Metastatic Breast Carcinoma in the Brain (tissue), 10 donors: ENCODE results near the genes MPHOSPH8 and FGF9.

DNA sequence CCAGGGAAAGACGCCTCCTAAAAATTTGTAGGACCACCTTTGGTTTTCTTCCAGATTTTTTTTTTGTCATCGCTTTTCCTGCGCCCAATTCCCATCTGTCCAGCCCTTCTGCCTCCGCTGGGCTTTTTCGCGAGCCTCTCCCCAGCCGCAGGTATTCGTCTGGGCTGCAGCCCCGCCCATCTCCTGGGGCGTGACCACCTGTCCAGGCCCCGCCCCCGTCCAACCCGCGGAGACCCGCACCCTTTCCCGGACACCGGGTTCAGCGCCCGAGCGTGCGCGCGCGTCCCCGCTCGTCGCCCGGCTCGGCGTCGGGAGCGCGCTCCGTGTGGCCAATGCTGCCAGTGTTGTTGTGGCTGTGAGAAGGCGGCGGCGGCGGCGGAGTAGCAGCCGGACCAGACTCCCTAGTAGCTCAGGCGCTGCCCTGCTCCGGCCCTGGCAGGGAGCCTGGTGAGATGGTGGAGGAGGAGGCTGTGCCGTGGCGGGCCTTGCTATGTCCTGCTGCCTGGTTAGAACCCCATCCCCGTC, 553.3 kb downstream of the TUBA3C start:
- PRO-cap, 10 experiments = no peak in any of the 10 experiments

GRCh38 chr13:18946749-18947167, 234.9 kb downstream of the TUBA3C start:
- PRO-cap, 10 experiments = no peak in any of the 10 experiments

DNA sequence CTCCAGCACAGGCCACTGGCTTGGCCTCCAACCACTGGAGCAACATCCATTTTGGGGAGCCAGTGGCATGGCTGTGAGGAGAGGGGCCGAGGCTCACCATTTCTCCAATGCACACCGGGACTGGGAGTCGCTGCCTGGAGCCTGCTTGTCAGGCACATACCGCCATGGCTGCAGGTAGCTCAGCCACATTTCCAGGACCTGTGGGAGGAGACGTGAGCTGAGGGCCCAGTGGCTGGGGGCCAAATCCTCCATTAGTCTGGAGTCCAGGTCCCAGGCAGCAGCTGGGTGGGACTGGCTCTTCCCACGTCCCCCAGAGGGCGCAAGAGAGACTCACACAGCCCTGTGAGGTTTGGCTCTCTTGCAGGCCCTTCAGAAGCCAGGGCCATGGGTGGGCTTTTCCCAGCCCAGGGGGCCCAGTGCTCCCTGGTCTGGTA, 27.6 kb downstream of the TUBA3C start:
- PRO-cap, 10 experiments = peak in 2 of 10 experiments; most common plus-strand start position 209 of the sequence (in 2)

DNA sequence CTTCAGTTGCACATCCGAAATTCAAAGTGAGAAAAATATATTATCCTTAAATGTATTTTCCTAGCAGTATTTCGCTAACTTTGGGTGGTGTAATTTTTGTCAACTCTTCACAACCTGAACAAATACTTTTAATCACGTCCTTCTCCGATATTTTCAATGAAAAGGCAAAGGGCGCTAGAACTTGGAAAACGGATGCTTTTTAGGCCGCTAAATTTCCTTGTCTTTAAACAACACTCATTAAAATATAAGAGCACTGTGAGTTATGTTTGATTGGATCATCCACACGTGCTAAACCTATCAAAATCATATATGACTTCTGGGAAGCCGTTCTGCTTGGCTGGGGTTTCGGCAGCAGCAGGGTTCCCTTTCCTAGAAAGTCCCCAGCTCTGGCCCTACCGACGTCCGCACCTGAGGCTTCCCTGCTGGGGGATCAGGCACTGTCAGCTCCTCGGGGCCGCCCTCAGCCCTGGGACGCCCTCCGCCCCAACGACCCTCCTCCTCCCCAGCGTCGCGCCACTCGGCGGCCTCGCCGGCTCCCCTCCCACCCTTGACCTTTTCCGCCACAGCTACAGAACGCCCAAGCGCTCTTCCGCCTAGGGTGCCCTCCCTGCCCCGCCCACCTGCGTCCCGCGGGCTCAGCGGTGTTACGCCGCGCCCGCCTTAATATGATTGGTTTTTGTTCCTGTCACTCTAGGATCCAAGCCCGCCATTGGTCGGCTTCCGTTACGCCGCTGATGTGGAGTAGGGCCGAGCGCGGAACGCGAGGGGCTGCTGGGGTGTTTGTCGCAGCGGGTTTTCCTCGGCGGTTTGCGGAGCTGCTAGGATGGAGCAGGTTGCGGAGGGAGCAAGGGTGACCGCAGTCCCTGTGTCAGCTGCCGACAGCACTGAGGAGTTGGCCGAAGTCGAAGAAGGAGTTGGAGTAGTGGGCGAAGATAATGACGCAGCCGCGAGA, at the start of gene MPHOSPH8:
MPHOSPH8 (plus strand) TSS at position 734 of the 952 bp plus-strand sequence.
- PRO-cap, 10 experiments = peak in 10 of 10 experiments; most common plus-strand start position 723 of the sequence (in 5); most common minus-strand start position 549 of the sequence (in 6)

DNA sequence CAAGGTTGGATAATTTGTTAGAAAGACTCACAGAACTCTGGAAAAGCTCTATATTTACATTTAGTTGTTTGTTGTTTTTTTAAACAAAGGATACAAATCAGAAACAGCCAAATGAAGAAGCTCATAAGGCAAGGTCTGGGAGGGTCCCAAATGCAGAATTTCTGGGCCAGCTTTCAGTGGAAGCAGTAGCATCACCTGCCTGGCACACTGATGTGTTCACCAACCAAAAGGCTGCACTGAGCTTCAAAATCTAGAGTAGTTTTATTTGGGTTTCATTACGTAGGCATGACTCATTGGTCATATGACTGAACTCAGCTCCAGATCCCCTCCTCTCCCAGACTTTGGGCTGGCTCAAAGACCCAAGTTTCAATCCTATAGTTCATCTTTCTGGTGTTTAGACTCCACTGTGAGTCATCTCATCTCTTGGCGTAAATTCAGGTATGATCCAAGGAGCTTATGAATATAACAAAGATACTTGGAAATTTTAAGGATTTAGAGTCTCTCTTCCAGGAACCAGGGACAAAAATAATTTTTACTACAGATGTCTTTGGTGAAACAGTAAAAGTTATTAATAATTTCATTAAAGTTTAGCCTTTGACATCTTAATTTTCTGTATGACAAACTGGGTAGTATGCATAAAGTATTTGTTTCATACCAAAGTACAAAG, 17.7 kb downstream of the ZMYM5 start:
- PRO-cap, 10 experiments = no peak in any of the 10 experiments

GRCh38 chr13:19957076-19957766, 1.3 kb upstream of the ZMYM2 start:
- PRO-cap, 10 experiments = peak in 8 of 10 experiments; most common plus-strand start chr13:19957542 (in 5); most common minus-strand start chr13:19957573 (in 1)

- PRO-cap, 10 experiments = no peak in any of the 10 experiments
These were observed 69.2 kb upstream of the GJB6 start for GRCh38 chr13:20301287-20301758.

DNA sequence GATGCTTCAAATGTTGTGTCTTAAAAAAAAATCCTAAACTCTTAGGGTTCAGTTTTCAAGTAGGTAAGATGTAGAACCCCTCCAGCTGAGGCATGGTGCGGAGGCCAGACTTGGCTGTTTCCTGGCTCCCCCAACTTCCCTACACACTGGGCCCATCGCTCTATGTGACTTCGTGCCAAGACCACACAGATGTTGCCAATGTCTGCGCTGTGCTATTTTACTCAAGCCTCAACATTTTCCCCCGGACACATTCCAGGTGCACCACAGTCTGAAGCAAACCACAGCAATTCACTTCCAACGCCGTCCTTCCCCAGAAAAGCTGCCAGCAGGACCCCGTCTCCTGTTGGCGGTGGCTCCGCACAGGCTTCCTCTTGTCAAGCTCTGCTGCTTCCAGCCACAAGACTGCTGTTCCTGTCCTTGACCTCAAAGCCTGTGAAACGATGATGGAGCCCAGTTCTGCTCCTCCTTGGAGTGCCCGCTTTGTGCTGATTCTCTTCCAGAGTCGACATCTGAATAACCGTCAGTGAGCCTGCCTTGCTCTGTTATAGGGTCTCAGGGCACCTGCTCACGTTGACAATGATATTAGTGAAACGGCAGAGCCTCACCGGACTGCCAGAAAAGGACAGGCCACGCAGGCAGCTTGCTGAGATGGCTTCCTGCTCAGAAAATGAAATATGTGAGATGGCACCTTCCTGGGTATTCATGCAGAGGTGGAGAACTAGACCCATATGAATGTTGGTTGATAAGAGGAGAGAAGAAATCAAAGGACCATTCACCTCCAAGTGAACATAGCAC, 100.6 kb downstream of the CRYL1 start:
- PRO-cap, 10 experiments = no peak in any of the 10 experiments

DNA sequence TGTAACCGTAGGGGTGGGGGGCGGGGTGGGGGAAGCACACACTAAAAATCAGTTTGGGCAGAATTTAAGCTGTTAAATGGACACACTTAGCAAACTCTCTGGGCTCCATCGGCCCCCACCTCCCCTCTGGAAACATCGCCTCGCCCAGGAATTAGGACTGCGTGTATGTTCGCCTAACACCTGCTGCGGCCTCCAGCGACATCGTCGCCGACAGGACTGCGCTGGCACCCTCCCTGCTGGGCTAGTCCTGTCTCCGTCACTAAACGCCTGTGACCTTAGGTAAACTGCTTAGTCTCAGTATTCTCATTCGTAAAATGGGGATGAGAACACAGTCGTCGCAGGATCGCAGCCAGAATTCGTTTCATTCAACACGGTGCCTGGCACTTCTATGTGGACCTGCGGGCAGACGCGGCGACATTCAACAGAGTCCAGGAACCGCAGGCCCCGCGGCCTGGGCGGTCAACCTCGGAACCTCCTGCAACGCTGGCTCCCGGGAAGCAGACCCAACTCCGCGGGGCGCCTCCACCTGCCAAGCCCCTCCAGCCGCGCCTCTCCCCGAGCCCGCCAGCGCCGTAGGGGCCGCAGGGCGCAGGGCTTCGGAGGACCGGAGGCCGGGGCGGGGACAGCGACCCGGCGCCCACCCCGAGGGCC, 501 bp downstream of the CRYL1 start:
- PRO-cap, 10 experiments = peak in 2 of 10 experiments; most common plus-strand start position 176 of the sequence (in 1); most common minus-strand start position 206 of the sequence (in 1)

DNA sequence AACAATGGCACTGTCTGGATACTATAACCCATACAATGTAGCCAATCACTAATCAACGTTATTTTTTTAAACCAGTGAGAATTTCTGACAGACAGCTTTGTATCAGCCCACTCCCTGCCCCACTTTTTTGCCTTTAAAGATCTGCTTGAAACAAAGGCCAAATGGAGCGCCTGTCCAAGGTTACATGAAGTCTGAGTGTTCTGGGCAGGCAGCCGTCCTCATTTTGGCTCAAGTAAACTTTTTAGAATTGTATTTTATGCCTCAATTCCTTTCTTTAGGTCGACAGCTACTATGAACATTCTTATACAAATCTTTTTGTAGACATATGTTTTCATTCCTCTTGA, 6.2 kb downstream of the IFT88 start:
- PRO-cap, 10 experiments = no peak in any of the 10 experiments

DNA sequence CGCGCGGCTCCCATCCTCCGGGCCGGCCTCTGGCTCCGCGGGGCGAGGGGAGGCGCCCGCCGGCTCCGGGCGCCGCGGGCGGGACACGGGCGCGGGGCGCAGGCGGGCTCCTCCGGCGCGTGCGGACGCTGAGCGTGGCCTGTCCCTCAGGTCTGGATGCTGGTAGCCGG, 232 bp downstream of the IL17D start:
- PRO-cap, 10 experiments = no peak in any of the 10 experiments

- PRO-cap, 10 experiments = no peak in any of the 10 experiments
These were observed 40.4 kb upstream of the XPO4 start for GRCh38 chr13:20942984-20943230.

DNA sequence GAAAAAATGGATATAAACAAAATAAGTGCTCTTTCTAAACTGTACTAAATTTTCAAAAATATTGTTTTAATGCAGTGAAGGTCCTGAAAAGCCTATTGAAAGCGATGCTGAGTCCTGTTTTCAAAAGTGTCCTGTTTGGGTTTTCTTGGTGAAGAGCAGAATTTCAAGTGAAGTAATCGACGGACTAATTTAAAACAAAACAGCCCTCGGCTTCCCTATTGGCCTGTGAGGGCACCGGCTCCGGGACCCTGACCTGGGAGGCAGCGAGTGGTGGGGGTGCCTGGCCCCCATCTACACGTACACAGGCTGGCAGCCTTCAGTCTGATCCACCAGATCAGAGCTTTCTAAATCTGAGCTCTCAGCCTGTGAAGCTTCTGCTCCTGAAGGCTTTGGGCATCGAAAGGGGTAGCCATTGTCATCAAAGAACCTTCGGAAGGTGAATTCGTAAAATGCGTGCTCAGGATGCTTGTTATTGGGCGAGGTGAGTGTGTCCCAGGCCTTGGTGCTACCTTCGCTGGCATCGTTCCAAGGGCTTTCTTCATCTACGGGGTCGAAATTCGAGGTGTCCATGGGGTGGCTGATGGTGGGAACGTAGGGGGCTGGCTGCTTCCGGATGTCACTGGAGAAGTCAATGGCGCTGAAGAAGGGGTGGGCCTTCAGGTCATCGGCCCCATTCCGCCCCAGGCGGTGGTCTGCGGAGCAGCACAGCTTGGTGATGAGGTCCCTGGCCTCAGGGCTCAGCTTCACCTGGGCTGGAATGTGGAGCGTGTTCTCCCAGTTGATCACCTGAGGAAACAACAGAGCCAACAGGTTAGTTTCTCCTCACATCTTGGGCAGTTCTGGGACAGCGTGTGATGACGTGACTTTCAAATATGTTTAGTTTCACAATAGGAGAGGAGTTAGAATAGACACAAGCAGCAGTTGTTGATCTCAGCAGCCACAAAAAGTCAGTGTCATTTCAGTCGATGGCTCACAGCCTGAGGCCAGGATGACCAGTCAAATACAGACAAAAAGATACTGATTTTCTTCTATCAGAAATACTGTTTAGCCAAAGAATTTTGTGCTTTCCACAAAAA, 72.4 kb upstream of the XPO4 start:
- PRO-cap, 10 experiments = no peak in any of the 10 experiments

DNA sequence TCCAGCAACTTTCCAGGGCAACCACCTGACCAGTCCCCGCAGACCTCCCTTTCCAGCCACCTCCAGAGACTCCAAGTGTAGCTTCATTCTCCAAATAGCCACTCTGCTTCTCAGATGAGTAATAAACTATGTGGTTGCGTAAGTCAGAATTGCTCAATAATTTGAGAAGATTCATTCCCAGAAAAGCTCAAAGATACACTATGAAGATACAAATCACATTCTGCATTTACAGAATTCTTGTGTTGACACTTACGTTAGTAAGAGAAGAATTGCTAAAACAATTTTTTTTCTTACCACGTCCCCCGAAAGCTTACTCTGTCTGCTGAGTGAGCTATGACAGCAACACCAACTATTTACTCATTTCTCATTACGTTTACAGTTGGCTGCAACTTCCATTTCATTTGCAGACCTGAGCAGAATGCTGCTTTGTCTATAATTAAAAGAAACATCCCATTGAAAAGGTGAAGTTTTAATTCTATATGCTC, 8.3 kb upstream of the LATS2 start:
- PRO-cap, 10 experiments = no peak in any of the 10 experiments

DNA sequence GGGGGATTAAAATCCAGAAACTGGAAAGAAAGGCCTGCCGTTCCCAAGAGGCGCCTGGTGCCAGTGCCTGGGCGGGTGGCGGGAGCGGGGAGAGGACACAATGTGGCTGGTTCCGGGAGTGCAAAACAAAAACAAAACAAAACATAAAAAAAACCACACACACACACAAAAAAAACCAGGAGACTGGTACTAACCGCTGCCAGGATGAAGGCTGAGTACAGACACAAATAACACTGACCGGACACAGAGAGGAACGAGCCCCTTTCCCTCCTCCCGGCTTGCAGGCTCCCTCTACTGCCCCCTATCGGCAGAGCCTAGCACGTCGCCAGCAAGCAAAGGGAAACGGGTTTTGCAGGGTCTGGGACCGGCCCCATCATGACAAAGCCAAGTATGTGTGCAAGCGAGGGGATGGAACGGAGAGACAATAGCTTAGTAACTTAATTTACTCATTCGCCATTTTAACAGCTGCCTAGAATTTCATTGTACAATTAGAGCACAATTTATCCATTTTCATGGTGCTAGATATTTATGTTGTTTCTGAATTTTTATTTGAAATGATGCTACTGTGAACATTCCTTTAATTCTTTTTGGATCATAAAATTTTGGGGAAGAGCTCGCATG, 17.9 kb upstream of the ZDHHC20 start:
- PRO-cap, 10 experiments = peak in 1 of 10 experiments; most common minus-strand start position 235 of the sequence (in 1)

DNA sequence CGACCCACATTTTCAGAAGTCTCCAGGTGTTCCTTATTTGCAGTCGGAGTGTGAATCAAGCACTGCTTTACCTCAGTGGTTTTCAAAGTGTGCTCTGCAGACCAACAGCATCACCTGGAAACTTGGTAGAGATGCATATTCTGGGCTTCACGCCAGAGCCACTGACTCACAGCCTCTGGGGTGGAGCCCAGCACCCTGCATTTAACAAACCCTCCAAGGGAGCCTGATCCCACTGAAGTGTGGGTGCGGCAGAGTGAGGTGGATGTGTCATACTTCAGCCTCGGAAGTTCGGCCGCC, 33.2 kb upstream of the MICU2 start:
- PRO-cap, 10 experiments = no peak in any of the 10 experiments

DNA sequence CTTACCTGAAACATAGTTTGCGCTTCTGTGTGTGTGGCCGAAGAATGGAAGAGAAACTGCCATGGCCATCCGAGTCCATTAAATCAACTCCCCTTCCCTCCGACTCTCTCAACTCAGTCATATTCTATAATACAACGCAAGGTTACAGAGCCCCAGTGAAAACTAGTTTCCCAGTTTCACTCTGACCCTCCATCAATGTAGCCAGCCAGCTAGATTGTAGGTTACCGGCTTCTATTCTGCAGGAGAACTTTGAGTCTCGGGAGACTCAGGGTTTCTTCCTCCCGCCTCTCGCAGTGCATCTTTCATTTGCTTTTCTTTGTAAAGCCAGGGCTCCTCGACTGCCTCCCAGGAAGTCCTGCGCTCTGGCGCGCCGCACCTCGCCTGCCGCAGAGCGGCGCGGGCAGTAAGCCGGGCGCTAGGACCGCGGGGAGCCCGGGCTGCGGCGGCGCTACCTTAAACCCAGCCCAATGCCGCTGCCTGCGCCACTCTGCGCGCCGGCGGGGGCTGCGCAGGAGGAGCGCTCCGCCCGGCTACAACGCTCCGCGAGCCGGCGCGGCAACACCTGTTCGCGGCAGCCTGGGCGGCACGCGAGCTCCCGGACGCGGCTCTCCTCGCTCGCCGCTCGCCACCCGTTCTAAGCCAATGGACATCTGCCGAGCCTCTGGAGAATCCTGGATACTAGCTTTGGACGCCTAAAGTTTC, at the start of gene FGF9:
FGF9 (plus strand) TSS at position 482 of the 702 bp plus-strand sequence.
- PRO-cap, 10 experiments = peak in 9 of 10 experiments; most common plus-strand start position 485 of the sequence (in 9); most common minus-strand start position 388 of the sequence (in 1)

GRCh38 chr13:21801879-21802264, 131.0 kb downstream of the FGF9 start:
- PRO-cap, 10 experiments = peak in 1 of 10 experiments; most common minus-strand start chr13:21802090 (in 1)

DNA sequence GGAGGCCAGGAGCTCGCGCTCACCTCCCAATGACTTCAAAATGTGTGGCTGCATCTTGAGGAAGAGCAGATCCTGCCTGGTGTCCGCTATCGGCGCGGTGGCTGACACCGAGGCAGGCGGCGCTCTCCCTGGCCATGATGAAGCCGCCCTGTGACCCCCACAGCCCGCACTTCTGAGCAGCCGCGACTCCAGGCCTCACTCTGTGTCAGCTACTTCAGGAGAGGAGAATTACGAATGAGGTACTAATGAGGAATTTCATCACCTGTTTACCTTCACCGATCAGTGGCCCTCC, 444.3 kb upstream of the SGCG start:
- PRO-cap, 10 experiments = no peak in any of the 10 experiments

GRCh38 chr13:23147955-23148256, 32.9 kb upstream of the SGCG start:
- PRO-cap, 10 experiments = no peak in any of the 10 experiments